Gastroesophageal sphincter (tissue), 4 donors: ENCODE results near the genes PRPH2 and BICRAL.

GRCh38 chr6:42450069-42450740 is 1.5 kb downstream of the TRERF1 start:
- PRO-cap, result bidirectional peak, plus-strand start at chr6:42450577, minus-strand start at chr6:42450387
- RAMPAGE, long total RNA, 4 experiments, result no peak in any of the 4 experiments

DNA sequence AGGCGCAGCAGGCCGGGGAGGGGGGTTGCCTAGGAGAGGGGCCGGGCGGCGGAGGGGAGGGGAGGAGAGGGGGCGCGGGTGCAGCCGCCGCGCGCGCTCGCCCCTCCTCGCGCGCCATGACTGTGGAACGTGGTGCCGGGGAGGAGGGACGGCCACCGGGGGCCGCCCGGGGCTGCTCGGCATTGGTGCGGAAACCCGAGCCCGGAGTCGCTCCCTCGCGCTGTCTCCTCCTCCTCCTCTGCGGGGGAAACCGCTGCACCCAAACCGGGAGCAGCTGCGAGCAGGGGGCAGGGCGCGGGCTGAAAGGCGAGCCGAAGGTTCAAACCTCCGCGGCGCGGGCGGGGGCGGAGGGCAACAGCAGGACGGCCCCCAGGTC is 1.3 kb upstream of the TRERF1 start:
- PRO-cap, result bidirectional peak, plus-strand start at position 290 of the sequence, minus-strand start at position 122 of the sequence
- RAMPAGE, long total RNA, 4 experiments, result no peak in any of the 4 experiments

GRCh38 chr6:42657870-42658566 is 64.4 kb downstream of the PRPH2 start:
- PRO-cap, result no peak
- RAMPAGE, long total RNA, 4 experiments, result no peak in any of the 4 experiments

GRCh38 chr6:42692279-42692654 is 30.1 kb downstream of the PRPH2 start:
- PRO-cap, result no peak
- RAMPAGE, long total RNA, 4 experiments, result no peak in any of the 4 experiments

DNA sequence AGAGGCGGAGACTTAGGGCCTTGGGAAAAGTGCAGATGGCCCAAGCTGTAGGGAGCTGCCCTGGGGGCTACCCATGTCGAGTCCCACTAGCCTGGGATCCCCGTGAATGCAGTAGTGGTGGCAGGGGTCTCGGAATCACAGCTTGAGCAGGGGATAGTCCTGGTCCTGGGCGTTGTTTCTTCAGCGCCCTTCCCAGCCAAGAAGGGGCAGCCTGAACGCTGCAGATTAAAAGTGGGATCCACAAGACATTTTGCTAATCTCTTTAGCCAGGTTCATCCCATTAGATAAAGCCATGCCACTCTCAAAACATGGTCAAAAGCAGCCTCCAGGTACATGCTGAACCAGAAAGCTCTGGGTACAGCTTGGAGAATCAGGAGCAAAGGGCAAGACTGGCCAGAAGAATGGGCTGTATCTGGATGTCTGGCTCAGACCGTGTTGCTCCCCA is at the start of gene PRPH2:
PRPH2 (minus strand) TSS at position 198 of the 445 bp plus-strand sequence.
- PRO-cap, result no peak
- RAMPAGE, long total RNA, 4 experiments, result no peak in any of the 4 experiments

DNA sequence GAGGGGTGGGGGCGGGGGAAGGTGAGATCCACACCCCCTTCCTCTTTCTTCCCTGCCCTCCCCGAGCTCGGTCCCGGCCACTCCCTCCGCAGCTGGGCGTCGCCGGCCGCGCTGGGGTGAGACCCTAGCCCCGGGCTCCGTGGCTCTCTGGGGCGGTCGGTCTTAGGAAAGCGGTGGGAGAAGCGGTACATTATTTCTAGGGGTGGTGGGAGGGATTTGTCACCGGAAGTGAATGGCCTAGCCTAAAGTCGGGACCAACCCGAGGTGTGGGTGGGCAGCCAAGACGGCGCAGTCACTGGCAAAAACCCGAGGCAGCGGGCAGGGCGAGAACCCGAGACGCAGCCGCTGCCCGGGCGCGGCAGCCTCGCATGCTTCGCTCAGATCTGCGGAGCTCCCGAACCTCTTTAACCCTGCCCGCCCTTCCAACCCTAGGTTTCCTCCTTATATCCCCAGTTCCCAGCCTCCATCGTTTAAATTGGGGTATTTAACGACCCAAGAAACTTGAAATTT is 1.1 kb upstream of the TBCC start:
- PRO-cap, result bidirectional peak, plus-strand start at position 85 of the sequence, minus-strand start at position 164 of the sequence
- RAMPAGE, long total RNA, 4 experiments, result start-site peak on the plus strand in 1 of 4 experiments, centred at position 83 of the sequence, 41 reads per replicate

DNA sequence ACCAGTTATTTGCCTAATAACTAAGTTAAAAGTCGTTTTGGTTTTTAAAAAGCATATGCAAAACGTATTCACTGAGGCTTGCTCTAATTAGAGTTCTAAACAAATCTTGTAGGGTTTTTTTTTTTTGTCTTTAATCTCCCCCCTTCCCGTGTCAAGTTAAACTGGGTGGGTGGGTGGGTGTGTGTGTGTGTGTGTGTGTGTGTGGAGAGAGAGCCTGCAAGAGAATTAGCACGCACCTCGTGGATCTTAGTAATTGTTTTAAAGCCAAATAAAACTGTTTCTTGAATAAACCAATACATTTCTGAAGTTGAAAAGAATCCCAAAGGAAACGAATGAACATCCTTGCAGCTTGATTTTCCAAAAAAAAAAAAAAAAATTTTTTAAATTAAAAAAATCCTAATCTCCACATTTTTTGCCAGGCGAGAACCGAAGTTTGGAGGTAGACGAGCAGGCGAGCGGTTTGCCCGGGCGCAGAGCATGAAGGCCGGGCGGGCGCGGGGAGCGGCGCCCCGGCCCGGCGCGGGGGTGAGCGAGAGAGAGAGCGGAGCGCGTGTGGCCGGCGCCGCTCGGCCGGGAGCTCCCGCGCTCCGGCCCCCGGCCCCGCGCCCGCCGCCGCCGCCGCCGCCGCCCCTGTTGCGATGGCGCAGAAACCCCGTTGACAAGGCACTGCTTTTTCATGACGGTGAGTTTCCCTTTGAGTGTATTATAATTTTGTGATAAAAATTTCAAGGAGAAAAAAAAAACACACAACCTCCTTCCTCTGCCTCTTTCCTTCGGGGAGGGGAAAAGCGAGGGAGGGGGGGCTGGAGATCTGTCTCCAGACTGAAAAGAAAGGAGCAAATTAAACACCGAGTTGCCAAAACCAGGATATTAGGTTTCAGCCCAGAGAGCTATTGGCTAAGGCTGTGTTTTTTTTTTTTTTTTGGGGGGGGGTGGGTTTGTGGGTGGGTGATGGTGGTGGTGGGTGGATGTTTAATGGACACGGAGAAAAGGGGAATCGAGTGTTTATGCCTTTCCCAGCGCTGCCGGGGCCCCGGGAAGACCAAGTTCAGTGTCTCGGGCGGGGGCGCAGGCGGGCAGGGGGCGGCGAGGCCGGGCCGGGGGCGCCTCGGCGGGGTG is at the start of gene BICRAL:
BICRAL (plus strand) TSS at position 633 of the 1,119 bp plus-strand sequence.
- PRO-cap, result bidirectional peak, plus-strand start at position 429 of the sequence, minus-strand start at position 222 of the sequence; bidirectional peak, plus-strand start at position 532 of the sequence, minus-strand start at position 588 of the sequence; bidirectional peak, plus-strand start at position 941 of the sequence, minus-strand start at position 640 of the sequence
- RAMPAGE, long total RNA, 4 experiments, result start-site peak on the plus strand in 1 of 4 experiments, centred at position 616 of the sequence, 30 reads per replicate

DNA sequence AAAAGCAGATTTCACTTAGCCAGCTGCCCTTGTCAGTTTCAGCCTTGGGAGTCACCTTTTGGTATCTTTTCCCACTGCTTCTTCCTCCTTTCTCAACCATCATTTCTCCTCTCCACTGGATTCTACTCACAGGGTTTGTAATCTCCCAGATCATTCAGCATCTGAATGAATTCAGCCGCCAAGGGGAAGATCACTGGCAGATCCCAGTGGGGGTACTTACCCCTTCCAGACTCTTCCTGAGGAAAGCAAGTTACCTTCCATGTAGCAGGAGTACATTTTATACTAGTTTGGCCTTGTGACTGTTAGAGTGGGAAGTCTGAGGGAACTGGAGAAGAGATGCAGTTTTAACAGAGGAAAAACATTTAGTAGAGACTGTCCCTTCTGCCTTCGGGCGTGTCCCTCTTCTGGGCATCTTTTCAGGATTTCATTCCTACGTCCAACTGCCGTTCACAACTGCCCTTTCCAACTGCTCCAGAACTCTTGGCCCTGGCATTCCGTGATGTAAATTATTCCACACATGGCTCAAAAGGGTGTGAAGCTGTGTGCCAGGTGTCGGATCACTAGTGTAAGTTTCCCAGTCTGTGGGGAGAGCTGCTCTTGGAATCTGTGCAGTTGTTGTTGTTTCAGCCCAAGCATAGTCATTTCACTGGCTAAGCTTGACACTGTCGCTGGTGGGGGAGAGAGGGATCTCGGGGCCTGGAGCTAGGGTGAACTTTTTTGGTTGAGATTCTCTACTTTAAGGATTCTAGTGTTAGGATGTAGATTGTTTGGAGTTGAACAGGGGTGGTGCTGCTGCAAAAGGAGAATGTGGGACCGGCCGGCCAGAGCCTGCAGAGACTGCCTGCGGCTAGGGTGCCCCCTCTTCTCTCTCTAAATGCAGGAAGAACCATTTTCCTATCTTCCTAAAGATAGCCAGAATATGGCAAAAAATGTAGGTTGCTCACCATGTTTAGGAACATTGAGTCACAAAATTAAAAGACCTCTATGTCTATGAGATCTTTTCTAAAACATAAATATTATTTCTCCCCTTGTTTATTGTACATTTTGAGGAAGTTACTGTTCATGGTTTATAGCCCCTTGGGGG is 39.1 kb downstream of the BICRAL start:
- PRO-cap, result bidirectional peak, plus-strand start at position 427 of the sequence, minus-strand start at position 327 of the sequence
- RAMPAGE, long total RNA, 4 experiments, result no peak in any of the 4 experiments

DNA sequence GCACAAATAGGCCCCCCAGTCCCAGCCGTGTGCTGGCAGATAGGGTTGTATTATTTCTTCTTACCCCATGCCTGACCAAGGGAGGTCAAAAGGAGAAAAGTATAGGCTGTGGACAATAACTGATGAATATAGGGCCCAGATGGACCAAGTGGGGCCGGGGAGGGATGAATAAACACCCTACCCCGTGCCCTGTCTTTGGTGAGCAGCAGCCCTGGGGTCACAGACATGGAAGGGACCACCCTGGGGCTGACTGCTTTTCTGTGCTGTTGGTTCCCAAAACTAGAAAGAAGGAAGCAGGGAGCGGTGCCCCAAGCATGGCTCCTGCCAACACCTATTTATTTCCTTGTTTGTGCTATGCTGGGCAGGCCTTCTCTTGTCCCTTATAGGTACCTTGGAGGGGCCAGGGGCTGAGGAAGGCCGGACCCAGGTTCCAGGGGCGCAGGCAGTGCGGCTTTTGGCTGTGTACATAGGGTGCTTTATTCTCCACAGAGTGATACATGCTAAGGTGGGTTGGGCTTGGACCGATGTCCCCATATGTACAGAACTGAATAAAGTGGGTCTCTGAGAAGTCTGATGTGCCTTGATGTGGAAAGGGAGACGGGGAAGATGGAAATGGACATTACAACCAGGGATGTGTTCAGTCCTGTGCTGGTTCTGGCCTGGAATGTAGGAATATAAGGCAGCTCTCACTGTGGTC is 1.8 kb downstream of the MEA1 start:
- PRO-cap, result no peak
- RAMPAGE, long total RNA, 4 experiments, result no peak in any of the 4 experiments

DNA sequence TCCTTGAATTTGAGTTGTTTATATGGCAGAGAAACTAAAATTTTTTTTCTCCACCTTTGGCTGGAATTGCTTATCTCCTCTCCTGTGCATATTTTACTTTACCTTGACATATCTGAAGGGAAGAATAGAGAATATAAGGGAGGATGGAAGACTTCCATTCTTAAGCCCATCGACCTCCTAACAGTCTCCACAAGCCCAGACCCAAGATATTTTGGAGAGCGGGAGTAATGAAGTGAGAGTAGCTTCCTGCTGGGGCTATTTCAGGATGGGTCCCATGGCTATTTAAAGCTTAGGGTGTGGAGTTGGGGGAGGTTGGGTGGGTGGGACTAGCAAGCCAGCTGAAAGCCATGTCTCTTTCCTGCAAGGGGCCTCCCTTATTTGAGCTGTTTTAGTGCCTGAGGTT is 935 bp downstream of the KLHDC3 start:
- PRO-cap, result no peak
- RAMPAGE, long total RNA, 4 experiments, result no peak in any of the 4 experiments

- PRO-cap, result no peak
- RAMPAGE, long total RNA, 4 experiments, result no peak in any of the 4 experiments
These were observed 2.5 kb downstream of the KLHDC3 start for GRCh38 chr6:43016114-43017397.

- PRO-cap, result no peak
- RAMPAGE, long total RNA, 4 experiments, result no peak in any of the 4 experiments
These were observed 15.3 kb downstream of the CUL7 start for GRCh38 chr6:43038180-43038978.

- PRO-cap, result no peak
- RAMPAGE, long total RNA, 4 experiments, result no peak in any of the 4 experiments
These were observed 23.5 kb downstream of the DNPH1 start for GRCh38 chr6:43205830-43206199.

DNA sequence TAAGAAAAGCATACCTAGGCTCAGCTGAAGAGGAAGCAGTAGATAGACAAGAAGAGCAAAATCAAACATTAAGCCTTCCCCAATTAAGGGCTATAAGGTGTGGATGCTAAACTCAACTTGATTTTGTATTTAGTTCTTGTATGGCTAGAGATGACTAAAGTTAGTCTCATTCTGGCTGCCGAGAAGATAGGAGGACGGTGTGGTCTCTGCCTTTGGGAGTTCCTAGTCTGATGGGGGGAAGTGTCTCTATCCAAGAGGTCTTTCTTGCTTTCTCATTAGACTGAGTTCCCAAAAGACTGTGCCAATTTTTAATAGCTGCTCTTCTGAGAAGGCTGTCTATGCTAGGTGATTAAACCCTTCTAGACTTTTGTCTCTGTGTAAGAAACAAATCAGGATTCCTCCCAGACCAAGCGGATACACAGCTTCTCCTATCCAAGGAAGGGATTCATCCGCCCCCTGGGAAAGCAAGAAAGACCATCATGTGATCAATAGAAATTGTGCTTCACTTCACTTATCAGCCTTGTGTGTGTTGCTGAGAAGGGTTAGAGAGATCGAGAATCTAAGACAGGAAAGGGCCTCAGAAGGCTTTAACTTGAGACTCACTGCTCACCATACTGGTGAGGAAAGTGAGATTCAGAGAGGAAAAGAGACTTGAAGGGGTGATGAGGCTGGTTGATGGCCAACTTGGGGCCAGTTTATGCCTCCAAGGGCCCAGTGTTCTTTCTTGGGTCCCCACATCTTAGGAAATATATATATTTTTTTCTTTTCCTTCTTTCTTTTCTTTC is 1.4 kb downstream of the ABCC10 start:
- PRO-cap, result no peak
- RAMPAGE, long total RNA, 4 experiments, result no peak in any of the 4 experiments

GRCh38 chr6:43431737-43432510 is 4.6 kb downstream of the ABCC10 start:
- PRO-cap, result no peak
- RAMPAGE, long total RNA, 4 experiments, result no peak in any of the 4 experiments

GRCh38 chr6:43671500-43672345 is 15.9 kb downstream of the MRPS18A start:
- PRO-cap, result no peak
- RAMPAGE, long total RNA, 4 experiments, result no peak in any of the 4 experiments

- PRO-cap, result no peak
- RAMPAGE, long total RNA, 4 experiments, result no peak in any of the 4 experiments
These were observed 28.2 kb upstream of the VEGFA start for GRCh38 chr6:43741722-43742293.

DNA sequence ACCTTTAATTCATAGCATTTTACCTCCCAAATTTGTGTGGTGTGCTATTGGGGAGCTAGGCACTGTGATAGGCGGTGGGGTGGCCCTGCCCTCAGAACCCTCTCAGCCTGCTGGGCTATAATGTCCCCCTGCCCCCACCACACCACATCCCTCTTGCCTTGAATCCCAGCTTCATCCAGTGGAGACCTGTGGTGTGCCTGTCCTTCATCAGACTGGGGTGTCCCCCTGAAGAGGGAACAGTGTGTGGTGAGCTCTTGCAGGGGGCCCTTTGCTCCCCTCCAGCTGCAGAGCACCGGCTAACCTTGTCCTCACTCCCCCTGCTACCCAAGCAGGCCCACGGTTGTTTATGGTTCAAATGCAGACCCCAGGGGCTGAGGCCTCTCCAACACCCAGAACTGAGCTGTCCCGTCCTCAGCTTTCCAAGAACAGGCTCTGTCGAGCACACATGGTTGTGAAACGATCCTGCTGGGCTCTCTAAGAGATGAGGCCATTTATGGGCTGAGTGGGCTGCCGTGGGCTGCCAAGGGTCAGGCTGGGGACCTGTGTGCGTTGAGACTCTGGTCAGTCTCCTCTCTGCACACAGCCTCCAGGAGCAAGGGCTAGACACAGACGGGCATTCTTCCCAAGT is 26.9 kb upstream of the VEGFA start:
- PRO-cap, result no peak
- RAMPAGE, long total RNA, 4 experiments, result no peak in any of the 4 experiments

DNA sequence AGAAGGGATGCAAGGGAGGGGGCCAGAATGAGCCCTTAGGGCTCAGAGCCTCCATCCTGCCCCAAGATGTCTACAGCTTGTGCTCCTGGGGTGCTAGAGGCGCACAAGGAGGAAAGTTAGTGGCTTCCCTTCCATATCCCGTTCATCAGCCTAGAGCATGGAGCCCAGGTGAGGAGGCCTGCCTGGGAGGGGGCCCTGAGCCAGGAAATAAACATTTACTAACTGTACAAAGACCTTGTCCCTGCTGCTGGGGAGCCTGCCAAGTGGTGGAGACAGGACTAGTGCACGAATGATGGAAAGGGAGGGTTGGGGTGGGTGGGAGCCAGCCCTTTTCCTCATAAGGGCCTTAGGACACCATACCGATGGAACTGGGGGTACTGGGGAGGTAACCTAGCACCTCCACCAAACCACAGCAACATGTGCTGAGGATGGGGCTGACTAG is 1.9 kb upstream of the VEGFA start:
- PRO-cap, result no peak
- RAMPAGE, long total RNA, 4 experiments, result no peak in any of the 4 experiments

DNA sequence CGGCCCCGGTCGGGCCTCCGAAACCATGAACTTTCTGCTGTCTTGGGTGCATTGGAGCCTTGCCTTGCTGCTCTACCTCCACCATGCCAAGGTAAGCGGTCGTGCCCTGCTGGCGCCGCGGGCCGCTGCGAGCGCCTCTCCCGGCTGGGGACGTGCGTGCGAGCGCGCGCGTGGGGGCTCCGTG is 1.1 kb downstream of the VEGFA start:
- PRO-cap, result no peak
- RAMPAGE, long total RNA, 4 experiments, result no peak in any of the 4 experiments